BE2C (cell line): Measurements from ENCODE around the genes COMMD9 and PRR5L.

- RRBS, result no CpG with 5 or more reads among the region's 3 CpGs
These were observed 78.2 kb downstream of the CD44 start for GRCh38 chr11:35216936-35217790.

- RRBS, result no CpG with 5 or more reads among the region's 1 CpG
These were observed 92.0 kb downstream of the CD44 start for GRCh38 chr11:35230922-35231393.

GRCh38 chr11:35367549-35368051, 51.8 kb downstream of the SLC1A2 start:
- RRBS, result no CpG with 5 or more reads among the region's 4 CpGs

DNA sequence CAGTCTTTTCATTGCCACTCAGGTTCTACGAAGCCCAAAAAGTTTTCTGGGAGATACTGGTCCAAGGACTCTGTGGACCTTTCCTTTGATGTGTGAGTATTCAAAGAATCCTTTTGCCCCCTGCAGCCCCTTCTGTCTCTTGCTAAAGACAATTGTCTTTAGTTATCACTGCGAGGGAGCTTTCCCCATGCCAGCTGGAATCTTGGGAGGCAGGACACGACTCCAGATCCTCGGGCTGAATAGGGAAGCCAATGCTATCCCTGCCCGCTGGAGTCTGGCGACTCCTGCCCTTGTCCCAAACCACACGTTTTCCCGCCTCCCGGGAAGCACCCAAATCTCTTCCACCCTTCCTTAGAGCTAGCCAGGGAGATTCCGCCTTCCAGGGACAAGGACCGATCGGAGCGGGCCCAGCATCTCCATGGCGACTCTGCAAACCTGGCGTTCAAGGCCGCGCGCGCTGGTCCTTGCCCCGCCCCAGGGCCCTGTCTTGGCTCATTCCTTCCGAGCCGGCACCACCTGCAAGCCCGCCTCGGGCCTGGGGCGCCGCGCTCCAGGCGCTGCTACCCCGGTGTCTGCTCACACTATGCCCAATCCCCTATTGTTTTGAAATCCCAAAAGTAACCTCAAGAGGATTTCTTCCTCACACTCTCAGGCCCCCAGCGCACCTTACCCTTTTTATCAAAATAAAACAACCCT, 1.2 kb downstream of the SLC1A2 start:
- RRBS, result 48% methylated on average over 8 of the region's 30 CpGs

GRCh38 chr11:35619509-35620000, 1.3 kb downstream of the FJX1 start:
- RRBS, result under 1% methylated on average over 15 of the region's 50 CpGs

DNA sequence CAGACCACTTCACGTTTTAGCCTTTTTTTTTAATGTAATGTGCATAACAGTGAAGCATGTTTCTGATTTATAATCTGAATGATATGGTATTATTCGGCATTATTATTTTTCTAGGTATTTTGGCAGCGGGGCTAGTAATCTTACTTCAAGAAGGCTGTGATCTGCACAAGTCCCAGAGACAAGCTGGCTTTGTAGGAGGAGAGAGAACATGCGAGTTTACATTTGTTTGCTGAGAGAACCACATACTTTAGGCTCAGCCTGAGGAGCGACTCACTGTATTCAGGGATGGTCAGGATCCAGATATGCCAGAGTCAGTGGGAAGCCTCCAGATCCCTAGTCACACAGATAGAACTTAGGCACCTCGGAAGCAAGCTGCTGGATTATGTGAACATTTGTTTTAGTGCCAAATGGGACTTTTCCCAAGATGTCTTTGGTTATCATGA, 118.7 kb downstream of the TRIM44 start:
- RRBS, result no CpG with 5 or more reads among the region's 6 CpGs

GRCh38 chr11:35919197-35919525, 24.7 kb upstream of the LDLRAD3 start:
- RRBS, result no CpG with 5 or more reads among the region's 3 CpGs

DNA sequence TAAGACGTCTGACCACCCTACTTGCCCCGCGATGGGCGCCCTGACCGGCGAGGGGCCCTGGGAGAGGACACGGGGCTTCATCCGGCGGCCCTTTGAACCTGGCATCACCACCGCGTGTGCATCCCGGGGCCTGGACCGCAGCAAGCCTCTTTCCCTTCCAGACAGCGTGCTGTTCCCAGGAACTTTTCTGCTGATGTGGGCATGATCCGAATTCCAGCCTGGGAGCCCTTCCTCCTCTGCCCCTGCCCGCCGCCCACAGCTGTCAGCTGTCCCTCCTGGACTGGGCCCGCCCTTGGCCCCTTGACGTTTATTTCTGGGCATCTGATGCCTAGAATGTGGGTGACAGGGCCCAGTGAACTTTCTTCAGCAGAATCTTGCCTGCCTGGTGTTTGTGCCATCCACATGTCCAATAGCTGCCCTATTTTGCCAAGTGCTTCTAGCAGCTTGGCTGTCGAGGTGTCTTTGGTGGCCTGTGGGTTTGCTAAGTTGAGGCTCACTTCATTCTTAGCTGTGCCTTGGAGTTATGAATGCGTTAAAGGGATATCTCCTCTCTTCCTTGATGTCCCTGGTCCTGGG, 993 bp downstream of the LDLRAD3 start:
- RRBS, result 4% methylated on average over 6 of the region's 21 CpGs

DNA sequence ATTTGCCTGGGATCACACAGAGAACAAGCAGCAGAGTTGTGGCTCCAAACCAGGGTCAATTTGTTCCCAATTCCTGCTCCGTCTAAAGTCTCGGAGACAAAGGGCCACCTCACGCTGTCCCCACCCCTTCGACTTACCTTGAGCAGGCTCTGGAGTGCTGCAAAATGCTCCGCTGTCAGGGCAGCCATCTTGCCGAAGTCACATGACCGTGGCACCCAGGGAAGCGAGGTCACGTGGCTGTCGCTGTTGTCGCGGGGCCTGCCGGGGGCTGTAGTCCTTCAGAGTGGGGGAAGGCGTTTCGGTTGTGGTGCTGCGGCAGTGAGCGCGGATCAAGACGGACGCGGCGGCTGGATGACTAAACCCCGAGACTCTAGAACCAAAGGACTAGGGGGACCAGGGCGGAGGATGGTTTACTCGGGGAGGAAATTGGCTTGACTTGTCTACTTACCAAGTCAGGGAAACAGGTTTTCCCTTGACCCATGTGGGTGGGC, at the start of gene COMMD9:
COMMD9 (minus strand) TSS at position 200 of the 491 bp plus-strand sequence.
- RRBS, result no CpG with 5 or more reads among the region's 25 CpGs

- RRBS, result no CpG with 5 or more reads among the region's 7 CpGs
These were observed at the start of gene PRR5L for GRCh38 chr11:36295877-36296382. TSS of gene PRR5L (plus strand) at chr11:36296288.

DNA sequence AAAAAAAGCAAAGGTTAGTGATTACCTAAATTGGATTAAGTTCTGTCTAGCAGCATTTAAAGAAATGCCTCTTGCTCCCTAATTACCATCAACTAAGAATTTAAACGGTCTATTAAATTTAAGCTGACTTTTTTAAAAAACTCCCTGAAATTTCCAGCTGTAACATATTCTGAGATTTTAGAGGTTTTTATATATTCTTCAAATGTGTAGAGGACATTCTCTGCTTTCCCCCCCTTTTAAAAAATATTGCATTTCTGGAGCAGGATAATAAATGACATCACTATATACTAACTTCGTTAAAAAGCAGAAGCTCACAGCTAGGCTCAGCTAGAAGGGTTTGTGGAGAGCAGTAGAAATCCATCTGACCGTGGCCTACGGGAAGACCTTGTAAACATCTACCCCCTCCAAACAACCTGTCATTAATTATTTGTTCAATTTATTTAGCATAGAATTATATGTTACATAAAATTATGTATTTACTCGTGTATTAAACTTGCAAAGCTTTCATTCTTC, 84.5 kb downstream of the PRR5L start:
- RRBS, result no CpG with 5 or more reads among the region's 5 CpGs

- RRBS, result no CpG with 5 or more reads among the region's 3 CpGs
These were observed 47.0 kb downstream of the TRAF6 start for GRCh38 chr11:36463020-36463508.

DNA sequence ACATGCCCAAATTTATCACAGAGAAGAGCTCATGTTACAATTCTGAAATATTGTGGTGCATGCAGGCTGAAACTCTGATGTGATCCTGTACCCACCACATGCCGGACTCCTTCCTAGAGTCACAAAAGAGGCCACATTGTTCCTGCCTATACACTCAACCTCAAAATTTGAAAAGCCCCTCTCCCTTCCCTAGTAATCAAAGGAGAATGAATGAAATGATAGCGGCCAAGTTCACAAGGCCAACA, 1.3 kb downstream of the TRAF6 start:
- RRBS, result 67% methylated on average over 1 of the region's 2 CpGs

DNA sequence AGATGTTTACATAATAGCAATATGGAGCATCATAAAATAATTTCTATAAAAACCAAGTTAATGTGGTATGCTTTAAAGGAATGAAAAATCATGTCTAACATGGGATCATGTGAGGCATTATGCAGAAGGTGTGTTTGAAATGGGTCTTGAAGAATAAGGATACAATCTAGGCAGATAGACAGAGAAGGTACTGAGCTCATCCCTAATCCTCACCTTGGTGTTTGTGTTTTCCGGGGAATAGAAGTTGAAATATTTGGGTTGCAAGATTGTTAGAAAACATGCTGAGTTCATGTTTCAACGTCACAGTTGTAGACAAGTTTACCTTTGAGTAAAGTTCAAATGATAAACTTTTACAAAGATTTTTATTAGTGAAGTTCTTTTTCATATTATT, 853.1 kb upstream of the RAG2 start:
- RRBS, result no CpG with 5 or more reads among the region's 2 CpGs

DNA sequence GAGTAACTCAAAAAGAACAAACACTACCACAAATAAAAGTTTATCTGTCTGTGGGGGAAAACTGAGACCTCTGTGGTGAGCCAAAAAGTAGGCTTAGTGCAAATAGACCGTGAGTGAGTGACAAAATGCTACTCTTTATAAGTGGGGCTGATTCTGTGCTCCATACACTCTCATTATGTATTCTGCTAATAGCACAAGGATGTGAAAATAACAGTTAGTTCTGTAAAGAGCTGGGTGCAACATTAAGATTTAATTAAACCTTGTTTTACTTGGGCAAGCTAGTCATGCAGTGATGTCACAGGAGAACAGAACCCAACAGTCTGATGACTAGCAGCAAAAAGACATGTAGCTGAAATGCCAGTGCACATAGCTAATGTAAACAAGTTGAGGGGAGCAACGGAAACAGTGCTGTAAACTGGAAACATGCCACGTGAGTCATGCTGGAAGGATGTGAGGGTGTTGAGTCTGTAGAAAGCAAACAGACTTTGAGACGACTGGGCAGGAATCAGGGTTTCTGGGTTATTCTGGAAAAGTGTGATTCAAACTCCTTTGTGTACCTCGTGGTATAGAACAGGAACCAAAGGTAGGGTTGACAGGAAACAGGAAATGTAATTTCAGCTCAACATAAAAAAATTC, 1130.4 kb downstream of the LRRC4C start:
- RRBS, result no CpG with 5 or more reads among the region's 5 CpGs

DNA sequence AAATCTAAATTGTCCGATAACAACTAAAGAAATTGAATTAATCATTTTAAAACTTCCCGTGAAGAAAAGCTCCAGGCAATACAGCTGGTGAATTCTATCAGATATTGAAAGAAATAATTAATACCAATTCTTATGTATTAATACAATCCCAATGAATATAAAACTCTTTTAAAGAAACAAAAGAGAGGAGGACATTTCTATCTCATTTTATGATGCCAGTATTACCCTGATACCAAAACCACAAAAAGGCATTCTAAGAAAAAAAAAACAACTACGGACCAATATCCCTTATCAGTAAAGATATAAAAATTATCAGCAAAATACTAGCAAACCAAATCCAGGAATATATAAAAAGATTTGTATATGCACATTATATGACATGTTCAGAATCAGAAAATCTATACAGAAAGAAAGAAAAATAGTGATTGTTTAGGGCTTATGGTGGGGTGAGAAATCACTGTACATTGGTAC, 1006.1 kb downstream of the LRRC4C start:
- RRBS, result no CpG with 5 or more reads among the region's 3 CpGs

- RRBS, result no CpG with 5 or more reads among the region's 16 CpGs
These were observed 6.8 kb upstream of the TTC17 start for GRCh38 chr11:43351902-43352373.

GRCh38 chr11:43735649-43735993, 55.1 kb downstream of the HSD17B12 start:
- RRBS, result no CpG with 5 or more reads among the region's 4 CpGs

GRCh38 chr11:43788379-43788907, 92.2 kb upstream of the ALKBH3 start:
- RRBS, result no CpG with 5 or more reads among the region's 3 CpGs

GRCh38 chr11:43928193-43928639, 14.2 kb upstream of the C11orf96 start:
- RRBS, result 24% methylated on average over 3 of the region's 10 CpGs